ENCODE measurements around the genes MAP1B, FCHO2 and TMEM174.

- PRO-cap: no peak
Measured at GRCh38 chr5:68220204-68220718, 4.7 kb downstream of the PIK3R1 start.

GRCh38 chr5:68240231-68240614 is 24.7 kb downstream of the PIK3R1 start:
- PRO-cap: no peak

DNA sequence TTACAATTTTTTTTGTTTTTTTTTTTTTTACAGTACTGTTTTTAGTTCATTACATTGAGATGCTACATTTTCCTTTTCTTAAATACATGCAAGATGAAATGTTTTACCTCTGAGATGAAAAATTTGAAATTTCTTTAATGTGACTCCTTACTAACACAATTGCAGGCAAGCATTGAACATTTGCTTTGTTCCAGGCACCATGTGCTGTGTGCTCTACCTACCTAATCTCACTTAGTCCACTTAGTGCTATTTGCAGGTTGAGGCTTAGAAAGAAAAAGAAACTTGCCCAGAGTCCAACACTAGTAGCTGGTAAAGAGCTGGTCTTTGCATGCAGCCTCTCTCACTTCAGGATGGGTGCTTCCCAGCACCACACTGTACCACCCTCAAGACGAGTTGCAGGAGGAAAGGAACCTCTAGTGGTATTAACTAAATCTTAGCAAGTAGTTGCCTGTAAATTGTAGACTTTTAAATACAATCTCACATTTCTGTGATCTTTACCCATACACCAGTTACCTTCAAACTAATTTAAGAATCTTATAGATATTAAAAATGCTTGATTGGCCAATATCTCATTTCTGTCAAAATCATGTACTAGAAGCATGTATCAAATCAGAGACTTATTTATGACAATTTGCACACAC is 25.9 kb downstream of the PIK3R1 start:
- PRO-cap: no peak

DNA sequence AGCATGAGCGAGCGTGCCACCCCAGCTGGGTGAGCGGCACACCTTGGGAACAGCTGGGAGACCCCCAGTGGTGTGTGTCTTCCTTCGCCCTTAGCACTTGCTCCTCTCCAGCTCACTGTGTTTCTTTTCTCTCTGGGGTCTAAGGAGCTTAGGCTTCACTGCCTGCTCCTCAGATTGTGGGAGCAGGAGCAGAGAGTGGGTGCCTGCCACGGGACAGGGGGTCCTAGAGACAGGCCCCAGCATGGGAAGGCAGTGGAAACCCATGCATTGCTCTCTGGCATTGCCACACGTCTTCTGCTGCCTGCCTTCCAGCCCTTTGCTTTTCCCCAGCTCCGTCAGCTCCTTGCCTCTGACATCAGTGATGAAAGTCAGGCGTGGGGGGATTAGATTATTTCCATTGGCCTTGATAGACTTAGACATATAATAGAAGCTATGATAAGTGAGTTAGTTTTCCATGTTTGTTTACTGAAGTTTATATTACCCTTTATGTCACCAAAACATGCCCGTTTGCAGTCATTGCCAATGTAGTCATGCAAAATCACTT is 34.6 kb downstream of the PIK3R1 start:
- PRO-cap: no peak

- PRO-cap: no peak
Measured at GRCh38 chr5:68294779-68295619, 79.4 kb downstream of the PIK3R1 start.

DNA sequence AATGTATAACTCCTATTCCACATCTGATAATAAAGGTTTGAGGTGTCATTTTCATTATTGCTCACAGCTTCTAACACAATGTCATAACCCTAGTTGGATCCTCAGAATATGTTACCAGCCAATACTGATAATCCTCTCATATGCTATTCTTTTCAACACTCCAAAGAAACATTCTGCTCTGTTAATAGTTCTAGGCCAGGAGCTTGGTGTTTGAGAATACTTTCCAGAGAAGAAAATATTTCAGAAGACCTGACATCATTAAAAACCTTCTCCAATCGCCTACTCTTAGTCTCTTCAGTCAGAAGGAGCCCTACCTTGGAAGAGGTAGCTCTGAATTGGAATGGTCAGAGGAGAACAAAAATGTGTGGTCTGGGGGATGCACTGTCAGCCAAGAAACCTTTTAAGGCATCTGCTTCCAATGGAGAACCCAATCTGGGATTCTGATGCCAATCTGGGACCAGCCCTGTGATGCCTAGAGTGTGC is 127.3 kb downstream of the PIK3R1 start:
- PRO-cap: no peak

GRCh38 chr5:68396503-68397125 is 181.1 kb downstream of the PIK3R1 start:
- PRO-cap: no peak

DNA sequence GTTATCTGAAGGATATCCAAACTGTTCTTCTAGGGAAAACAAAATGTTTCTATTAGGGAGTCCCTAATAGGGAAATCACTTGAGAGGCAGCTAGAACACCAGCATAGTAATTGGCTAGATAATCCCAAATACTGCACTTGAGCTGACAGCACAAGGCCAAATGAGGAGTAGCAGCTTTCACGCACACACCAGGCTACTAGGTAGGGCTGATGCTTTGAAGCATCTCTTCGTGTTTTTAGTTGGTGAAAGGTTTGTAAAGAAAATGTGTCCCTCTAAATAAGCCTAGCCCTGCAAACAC is 249.6 kb upstream of the SLC30A5 start:
- PRO-cap: no peak

- PRO-cap: no peak
Measured at GRCh38 chr5:69136045-69136631, 30.8 kb upstream of the CCNB1 start.

DNA sequence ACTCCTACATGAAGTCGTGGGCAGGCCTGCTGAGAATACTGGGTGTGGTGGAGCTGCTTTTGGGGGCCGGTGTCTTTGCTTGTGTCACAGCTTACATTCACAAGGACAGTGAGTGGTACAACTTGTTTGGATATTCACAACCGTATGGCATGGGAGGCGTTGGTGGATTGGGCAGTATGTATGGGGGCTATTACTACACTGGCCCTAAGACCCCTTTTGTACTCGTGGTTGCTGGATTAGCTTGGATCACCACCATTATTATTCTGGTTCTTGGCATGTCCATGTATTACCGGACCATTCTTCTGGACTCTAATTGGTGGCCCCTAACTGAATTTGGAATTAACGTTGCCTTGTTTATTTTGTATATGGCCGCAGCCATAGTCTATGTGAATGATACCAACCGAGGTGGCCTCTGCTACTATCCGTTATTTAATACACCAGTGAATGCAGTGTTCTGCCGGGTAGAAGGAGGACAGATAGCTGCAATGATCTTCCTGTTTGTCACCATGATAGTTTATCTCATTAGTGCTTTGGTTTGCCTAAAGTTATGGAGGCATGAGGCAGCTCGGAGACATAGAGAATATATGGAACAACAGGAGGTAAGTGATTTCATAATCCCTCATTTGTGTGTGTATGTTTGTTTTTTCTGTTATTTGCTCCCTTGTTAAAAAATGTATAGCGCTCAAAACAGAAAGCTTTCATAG is 5.2 kb downstream of the MARVELD2 start:
- PRO-cap: no peak

DNA sequence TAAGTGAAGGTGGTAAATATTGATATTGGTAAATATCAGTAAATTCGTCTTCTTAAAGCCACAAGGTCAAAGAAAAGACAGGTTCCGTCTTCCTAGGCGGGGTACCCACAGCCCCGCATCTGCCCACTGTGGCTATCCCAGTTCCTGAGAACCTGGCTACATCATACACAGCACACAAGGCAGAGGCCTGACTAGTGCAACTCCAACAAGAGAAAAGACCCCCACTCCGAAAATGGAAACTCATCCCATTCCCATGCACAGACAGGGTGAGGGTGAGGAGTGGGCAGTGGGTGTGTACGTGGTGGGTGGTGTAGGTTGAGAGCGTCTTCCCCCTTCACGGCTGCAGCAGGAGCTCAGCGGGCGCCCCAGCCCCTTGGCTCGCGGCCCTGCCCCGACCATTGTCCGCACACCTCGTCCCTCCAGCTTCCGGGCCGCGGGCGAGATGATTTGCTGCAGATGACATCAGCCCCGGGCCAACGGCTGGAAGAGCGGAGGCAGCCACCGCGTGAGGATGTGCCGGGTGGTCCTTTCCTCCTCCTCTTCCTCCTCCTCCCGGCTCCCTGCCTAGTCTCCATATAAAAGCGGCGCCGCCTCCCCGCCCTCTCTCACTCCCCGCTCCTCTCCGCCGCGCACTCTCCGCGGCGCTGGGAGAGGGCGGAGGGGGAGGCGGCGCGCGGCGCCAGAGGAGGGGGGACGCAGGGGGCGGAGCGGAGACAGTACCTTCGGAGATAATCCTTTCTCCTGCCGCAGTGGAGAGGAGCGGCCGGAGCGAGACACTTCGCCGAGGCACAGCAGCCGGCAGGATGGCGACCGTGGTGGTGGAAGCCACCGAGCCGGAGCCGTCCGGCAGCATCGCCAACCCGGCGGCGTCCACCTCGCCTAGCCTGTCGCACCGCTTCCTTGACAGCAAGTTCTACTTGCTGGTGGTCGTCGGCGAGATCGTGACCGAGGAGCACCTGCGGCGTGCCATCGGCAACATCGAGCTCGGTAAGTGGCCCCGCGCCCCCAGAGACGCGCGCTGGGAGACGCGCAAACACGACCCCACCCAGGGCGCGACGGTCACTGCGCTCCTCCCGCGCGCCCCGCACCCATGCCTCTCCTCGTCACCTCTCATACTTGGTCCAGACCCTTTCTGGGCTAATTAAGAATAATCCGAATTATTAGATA is at the start of gene MAP1B:
MAP1B (plus strand) TSS at position 747 of the 1,167 bp plus-strand sequence.
- PRO-cap: bidirectional peak, plus-strand start at position 471 of the sequence, minus-strand start at position 397 of the sequence; bidirectional peak, plus-strand start at position 608 of the sequence, minus-strand start at position 646 of the sequence

GRCh38 chr5:72107896-72108491 is 719 bp downstream of the MAP1B start:
- PRO-cap: bidirectional peak, plus-strand start at chr5:72108322, minus-strand start at chr5:72108217

DNA sequence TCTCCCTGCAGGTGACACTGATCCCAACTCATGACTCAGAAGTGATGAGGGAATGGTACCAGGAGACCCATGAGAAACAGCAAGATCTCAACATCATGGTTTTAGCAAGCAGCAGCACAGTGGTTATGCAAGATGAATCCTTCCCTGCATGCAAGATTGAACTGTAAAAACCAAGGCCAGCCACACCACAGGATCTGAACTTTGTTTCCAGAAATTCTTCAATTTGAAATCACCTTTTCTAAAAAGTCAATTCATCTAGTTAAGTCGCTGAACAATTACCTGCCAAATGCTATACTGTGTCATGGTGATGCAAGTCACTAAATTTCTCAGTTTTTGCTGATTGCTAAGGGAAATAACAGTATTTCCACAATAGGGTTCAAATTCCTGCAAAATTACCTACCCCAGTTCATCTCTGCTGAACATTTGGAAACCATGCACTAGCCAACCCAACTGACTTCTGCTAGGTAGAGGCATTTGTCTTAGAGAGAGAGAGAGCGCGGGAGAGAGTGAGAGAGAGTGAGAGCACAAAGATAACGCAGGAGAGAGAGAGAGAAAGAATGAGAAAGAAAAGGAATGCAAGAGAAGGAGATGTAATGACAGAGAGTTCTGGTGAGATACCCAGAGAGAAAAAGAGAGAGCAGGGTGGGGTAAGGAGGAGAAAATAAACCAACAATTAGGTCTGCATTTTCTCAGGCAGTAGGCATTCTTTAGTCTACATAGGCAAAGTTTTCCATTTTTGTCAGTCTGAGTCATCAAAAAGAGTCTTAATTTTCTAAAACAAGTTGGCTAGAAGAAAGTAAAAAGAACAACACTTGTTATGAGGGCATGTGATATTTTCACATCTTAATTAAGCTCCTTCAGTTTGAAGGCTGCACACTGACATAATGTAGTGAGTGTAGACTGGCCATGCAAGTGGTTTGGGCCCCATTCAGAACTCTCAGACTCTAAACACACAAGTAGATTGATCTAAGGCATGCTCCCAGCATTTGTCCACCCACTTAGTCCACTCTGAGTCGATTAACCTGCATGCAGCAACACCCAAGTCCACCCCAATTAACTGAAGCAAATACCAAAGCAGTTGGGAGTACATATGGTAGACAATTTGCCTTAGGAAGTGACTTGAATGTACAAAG is 98.2 kb downstream of the MAP1B start:
- PRO-cap: no peak

DNA sequence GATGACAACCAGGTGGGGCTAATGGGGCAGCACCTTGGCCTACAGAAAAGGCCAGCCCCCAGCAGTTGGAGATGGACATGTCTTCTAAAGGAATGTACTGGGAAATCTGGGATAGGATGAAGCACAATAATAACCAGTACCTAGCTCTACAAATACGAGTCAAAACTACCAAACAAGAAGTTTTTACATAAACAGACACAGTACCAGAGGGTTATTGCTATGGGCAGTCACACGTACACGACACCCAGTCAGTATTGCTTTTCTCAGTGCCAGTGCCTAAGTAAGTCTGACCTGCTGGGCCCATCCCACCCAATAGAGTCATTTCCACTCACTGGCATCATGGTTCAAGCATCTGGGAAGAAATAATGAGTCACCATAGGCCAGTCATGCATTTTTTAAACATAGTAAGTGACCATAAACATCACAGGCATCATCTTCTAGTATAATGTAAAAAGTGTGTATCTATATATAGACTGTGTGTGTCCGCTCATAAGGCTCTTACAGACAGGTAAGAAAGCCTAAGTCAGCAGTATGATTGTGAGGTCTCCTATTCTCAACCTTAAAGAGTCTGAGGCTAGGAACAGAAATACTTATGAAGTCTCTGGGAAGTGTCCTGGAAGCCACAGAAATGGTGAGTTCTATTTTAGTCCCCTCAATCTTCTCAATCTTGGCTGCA is 65.4 kb downstream of the ZNF366 start:
- PRO-cap: unidirectional peak, minus-strand start at position 314 of the sequence

DNA sequence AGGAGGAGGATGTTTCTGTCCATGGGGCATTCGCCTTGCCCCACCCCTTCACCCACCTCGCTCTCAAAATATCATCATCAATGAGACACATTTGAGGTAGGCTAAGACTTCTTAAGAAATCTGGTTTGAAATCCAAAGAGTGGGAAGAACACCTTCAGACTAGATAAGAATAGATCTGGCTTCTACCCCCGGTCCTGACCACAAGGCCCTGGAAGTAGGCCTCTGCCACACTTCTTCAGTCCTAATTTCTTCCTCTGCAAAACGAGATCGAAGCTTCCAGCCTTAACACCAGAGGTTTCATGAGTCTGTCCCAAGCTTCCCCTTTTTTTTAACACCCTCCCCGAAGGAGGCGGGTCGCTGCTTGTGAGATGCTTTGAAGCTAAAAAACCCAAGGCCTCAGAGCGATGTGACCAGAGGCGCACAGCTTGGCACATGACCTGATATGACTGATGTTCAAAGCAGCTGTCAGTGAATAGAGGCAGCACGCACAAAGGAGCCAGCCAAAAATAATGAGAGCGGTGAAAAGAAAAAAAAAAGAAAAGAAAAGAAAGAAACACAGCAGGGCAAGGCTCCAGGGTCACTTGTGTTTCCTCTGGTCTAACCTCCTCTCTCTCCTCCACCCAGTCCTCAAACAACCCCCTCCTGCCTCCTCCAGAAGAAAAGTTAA is 10.7 kb upstream of the ZNF366 start:
- PRO-cap: unidirectional peak, minus-strand start at position 301 of the sequence

DNA sequence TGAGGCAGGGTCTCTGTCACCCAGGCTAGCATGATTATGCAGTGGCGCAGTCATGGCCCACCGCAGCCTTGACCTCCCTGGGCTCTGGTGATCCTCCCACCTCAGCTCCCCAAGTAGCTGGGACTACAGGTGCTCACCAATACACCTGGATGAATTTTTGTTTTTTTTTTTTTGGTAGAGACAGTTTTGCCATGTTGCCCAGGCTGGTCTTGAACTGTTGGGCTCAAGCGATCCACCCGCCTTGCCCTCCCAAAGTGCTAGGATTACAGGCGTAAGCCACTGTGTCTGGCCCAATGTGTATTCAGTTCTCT is 67.3 kb downstream of the TNPO1 start:
- PRO-cap: no peak

DNA sequence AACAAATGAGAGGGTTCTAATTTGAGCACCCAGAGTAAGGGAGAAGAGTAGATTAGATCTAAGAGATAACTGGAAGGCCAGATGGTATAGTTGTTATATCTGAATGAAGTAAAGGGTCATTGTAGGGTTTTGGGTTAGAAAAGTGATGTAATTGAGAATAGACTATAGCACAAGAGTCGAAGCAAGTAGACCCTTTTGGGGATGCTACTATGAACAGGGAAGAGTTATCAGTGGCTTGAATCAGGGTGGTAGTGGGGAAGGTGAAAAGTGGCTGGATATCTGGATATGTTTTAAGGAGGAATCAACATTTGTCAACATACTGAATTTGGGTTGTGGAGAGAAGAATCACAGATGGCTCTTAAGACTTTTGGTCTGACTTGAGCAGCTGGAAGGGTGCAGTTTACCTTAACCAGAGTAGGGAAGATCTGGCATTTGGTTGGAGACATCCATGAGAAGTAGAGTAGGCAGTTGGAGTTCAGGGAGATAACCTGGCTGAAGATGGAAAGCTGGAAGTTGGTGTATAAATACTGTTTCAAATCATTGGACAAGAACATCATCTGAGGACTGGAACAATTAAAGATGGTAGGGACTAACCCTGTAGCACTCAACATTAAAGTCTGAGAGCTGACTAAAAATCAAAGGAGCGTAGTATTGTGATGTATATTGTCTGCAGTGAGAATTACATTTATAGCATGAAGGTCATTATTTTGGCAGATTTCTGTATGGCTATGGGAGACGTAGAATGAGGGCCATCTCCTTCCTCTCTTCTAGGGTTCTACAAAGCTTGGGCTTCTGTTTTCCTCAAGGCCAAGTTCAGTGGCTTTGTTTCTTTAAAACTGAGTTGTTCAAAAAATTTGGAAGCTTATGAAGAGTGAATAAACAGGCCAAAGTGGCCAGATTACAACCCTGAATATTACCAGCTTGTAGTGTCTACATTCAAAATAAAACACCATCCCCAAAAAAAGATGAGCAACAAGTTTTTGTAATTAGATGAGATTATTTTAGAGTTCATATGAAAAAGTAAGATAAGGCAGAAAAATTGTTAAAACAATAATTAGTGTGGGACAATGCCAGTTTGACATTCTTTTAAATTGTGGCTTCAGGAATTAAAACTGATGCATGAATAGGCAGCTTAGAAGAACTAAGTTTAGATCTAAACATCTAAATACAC is 38.2 kb upstream of the FCHO2 start:
- PRO-cap: no peak

DNA sequence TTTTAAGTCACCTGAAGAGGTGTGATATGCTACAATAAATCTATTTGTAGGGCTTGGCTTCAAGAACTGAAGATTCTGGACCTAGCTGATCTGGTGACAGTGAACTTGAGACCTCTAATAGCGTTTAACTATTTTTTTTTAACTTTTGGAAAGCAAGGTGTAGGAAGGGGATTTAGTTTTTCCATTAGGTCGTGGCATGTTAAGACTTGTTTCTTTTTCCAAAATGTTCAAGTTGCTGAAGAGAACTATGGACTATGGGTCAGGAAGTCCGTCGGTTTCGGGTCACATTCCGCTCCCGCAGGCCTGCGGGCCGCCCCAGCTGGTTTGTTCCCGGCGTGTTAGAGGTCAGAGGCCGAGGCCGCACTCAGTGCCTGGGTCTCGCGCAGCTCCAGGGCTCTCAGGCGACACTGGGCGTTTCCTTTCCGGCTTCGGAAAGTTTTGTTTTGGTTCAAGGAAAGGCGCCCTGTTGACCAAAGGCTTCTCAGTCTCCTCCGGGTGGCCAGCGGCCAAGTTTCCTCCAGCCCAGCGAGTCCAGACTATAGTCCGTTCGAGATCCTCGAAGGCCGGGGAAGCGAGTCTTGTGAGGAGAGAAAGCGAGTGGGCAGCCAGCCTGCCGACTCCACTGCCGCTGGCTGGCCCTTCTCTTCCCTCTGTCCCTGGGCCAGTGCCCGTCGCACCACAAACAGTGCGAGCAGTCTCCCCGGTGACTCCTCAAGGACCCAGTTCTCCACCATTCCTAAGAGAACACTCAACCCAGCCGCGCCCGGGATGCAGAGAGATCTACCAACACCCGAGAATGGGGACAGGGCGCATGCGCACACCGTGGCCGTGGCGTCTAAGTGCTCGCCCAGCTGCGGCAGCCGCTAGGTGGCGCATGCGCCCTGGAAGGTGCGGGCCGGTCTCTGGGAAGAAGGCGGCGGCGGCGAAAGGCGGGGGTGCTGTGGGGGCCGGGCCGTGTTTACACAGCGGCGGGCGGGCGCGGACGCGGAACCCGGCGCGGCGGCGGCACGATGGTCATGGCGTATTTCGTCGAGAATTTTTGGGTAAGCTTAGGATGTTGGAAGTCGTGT is at the start of gene FCHO2:
FCHO2 (plus strand) TSS at position 955 of the 1,070 bp plus-strand sequence.
- PRO-cap: bidirectional peak, plus-strand start at position 893 of the sequence, minus-strand start at position 798 of the sequence

GRCh38 chr5:73008794-73009233 is 53.0 kb downstream of the FCHO2 start:
- PRO-cap: no peak

DNA sequence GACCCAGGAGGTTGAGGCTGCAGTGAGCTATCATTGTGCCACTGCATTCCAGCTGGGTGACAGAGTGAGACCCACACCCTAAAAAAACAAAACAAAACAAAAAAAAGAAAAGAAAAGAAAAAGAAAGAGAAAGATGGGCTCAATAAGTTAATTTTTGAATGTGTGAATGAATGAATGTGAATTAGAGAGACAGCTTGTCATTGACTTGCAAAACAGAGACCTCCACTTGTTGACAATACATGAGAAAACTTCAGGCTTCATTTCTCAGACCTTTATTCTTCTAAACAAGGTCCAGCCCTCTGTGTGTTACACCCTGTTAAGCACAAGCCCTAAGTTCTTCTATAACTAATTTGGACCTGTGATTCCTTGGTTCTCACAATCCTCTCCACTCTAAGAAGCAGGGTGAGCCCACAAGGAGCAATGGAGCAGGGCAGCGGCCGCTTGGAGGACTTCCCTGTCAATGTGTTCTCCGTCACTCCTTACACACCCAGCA is at the start of gene TMEM174:
TMEM174 (plus strand) TSS at position 370 of the 493 bp plus-strand sequence.
- PRO-cap: no peak